Right cardiac atrium (tissue), 1 donor: ENCODE results near the gene RAPGEF2.

GRCh38 chr4:154583719-154584919 is 6.4 kb downstream of the FGA start:
- PRO-cap = no peak

DNA sequence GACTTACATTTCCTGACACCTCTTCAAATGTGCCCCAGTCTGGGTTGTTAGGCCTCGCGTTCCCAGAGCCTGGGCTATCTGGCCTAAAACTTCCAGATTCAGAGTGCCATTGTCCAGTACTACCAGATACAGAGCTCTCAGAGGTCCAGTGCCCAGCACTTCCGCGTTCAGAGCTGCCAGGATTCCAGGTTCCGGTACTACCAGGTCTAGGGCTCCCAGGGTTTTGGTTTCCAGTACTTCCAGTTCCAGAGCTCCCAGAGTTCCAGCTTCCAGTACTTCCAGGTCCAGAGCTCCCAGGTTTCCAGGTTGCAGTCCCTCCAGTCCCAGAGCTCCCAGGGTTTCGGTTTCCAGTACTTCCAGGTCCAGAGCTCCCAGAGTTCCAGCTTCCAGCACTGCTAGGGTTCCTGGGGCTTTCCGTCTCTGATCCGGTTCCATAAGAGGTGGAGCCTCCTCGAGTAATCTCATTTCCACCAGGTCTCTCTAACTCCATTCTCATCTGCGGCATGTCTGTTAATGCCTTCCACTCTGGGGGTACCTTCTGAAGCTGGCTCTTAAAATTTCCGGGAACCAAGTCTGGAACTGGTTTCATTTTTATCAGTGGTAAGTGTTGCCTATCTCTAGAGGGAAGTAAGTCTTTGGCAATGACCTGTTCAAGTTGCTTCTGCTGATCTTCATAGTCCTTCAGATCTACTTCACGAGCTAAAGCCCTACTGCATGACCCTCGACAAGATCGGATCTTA is 4.2 kb downstream of the FGA start:
- PRO-cap = no peak

DNA sequence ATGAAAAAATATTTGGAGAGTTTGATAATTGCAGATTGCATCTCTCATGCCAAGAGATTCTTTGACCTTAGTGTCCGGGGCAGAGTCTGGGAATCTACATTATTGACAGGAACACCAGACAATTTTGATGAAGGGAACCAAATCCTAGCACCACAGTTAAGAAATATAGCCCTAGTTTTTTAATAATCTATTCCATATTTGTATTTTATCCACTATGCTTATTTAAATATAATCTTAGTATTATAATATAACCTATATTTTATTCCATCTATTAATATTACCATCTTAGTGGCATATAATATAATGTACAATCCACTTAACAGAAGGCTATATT is 13.1 kb upstream of the NPY2R start:
- PRO-cap = no peak

DNA sequence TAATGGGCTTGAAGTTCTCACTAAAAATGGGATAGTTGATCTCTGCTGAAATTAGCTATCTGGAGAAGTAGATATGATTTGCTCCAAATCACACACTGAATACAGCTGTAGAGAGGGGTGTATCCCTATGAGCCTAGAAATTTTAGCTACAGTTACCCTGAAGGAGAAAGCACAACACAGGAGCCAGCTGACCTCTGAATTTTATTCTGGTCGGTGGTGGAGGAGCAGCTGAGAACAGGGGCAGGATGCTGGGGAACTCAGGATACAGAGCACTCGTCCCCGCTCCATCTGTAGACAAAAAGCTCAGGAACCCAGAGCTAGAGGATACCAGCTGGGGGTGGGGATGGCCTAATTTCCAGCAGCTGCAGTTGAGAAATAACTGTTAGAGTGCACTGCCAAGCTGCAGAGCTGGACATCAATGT is 122.2 kb upstream of the GUCY1A1 start:
- PRO-cap = no peak

- PRO-cap = no peak
Measured at GRCh38 chr4:156944462-156945276, 26.9 kb downstream of the PDGFC start.

- PRO-cap = no peak
Measured at GRCh38 chr4:157996106-157996368, 176.8 kb downstream of the GASK1B start.

DNA sequence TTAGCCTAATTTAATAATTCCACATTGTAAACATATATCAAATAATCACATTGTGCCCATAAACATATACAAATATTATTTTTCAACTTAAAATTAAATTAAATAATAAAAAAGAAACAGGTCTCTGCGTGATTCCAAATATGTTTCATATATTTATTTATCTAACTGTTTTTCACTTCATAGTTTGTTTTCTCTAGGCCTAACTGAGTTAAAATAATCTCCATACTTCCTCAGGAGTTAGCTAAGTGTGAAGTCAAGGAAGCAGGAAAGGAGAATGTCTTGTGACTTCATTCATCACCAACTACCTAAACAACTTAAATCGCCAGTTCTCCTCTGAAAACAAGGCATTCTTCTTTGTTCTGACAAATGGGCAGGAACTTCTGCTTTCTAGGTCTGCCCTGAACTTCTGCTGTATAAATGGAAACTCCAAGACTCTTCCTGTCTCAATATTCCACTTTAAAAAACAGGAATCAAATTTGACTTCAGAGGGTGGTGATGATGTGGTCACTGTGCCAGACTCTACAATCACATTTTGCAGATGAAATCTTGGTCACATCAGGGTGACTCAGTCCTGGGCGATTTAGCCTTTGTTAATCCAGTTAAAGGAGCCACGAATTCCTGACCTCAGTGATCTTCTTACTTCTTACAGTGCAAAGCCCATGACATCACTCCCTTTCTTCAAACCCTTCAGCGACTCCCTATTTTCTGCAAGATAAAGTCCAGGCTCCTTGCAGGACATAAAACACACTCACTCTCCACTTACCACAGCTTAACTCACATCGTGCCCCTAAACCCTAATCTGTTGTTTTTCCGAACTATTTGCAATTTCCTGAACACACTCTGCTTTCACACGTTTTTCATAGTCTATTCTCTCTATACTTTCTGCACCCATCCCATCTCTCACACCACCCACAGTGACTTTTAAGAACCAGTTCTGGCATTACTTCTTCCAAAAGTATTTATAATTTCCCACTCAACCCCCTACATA is 11.3 kb downstream of the GASK1B start:
- PRO-cap = no peak

GRCh38 chr4:158170390-158171114 is 2.3 kb downstream of the GASK1B start:
- PRO-cap = no peak

- PRO-cap = no peak
Measured at GRCh38 chr4:158302458-158302926, 92.2 kb downstream of the TMEM144 start.

DNA sequence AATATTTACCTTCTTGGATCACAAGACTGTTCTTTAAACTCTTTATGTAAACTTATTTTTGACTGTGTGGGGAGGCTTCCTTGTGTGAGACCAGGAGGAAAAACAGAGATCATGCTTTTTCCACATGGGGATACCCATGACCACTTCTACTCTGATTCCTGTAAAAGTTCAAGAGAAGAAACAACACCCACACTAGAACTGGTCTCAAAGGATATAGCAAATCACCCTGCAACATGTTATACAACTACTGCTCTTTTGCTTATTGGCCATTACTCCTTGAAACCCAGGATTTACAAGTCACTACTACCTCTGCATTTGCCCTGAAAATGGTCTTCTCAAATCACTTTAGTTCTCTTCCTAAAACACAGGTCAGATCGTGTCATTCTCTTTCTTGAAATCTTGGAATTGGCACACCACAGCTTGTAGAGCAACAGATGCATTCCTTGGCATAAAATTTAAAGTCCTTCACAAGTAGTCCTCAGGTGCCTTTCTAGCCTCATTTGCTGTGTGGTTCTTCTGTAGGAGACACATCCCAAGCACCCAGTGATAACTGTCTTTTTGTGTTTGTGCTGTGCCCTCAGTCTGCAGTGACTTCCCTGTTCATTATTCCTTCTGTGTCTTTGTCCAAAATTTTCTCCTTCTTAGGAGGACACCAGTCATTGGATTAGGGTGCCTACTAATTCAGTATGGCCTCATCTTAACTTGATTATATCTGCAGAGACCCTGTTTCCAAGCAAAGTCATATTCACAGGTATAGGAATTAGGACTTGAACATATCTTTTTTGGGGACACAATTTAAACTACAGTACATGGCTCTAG is 51.5 kb downstream of the FNIP2 start:
- PRO-cap = no peak

- PRO-cap = no peak
Measured at GRCh38 chr4:158824622-158825285, 55.9 kb downstream of the FNIP2 start.

DNA sequence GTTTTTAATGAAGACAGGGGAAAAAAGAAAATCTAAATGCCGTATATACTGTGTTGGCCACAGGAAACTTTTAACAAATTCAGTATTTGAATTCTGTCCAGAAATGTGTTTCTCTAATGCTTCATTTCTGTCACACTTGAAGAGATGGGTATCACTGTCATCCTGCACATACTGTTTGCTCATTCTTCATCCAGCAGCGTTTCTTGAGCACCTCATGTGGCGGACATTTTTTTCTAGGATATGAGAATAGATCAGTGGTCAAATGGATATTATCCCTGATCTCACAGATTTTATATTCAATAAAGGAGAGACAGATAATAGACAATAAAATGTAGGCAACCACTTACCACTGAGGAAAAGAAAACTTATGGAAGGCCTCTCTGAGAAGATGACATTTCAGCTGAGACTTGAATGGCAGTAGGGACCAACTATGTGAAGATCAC is 74.4 kb downstream of the FNIP2 start:
- PRO-cap = no peak

DNA sequence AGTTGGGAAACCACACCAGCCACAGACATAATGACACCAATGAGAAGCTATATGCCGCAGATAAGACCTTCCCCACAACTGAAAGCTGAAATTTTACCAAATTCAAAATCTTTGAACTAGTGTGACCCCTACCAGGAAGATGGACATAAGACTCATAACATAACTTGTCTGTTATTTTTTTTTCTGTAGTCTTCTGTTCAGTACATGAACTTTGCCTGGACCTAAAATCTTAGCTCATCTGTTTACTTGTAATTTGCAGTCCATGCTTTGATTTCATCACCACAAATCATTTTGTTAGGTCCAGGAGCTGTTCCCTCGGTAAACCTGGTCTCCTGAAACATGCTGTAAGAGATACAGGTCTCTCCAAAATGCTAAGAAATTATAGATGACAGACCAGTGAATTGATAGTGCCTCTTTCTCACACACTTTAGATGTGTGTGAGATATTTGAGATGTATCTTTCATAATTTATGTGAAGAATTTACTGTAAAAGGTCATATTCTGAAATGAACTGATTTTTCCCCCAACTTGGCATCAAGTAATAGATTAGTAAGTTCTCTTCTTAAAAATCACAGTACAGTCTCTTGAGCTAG is 89.3 kb downstream of the C4orf45 start:
- PRO-cap = no peak

DNA sequence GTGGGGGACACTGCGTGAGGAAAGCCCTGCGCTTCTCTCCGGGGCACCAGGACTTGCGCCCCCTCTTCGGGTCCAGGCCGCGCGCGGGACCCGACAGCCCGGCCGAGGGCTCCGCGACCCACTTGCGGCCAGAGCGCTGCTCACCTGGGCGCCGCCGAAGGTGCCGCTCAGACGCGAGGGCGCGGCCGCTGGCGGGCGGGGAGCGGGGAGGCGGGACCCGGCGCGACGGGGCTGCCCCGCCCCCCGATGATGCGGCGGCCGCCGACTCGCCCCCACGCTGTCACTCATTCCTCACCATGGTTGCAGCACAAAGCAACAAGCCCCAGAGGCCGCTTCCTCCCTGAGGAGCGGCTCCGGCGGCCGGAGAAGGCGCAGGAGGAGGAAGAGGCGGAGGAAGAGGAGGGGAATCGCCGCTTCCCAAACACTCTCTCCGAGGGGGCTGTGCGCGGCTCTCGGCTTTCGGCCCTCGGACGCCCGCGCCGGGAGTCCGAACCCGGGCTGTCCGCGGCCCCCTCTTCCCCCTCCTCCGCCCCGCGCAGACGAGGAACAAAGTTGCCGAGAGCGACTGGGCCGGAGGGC is at the start of gene RAPGEF2:
Gene RAPGEF2 (plus strand): TSS at position 343 of the 579 bp plus-strand sequence.
- PRO-cap = bidirectional peak, plus-strand start at position 325 of the sequence, minus-strand start at position 162 of the sequence

DNA sequence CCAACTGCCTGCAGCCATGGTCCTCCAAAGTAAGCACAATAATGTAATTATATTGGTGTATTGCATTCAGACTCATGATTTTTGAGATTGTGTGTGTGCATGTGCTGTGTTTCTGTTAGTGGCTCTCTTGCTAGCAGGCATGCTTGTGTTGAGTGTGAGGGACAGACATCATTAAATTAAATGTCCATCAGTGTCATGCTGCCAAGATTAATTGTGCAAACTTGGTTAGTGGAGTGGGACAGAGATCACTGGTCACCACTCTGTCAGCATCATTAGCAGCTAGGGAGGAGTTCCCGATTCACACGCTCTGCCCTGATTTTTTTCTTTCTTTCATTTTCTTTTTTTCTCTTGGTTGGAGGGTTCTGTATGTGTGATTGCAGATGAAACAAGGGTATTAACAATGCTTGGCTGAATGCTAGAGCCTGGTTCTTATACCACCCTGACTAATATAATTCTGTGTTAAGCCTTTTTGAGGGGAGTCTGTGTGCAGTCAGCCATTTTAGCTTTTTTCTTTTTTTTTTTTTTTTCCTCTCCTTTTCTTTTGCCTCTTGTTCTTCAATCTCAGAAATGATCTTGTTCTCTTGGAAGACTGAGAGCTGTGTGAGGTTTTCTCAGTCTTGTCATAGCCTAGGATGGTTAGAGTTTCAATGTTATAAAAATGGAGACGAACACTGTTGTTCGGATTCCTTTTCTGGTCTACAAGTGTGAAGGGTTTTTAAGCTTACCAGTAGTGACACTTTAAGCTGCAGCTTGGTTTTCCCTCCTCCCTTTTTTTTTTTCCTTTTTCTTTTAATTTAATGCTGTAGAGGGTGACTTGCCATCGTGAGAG is 164.6 kb downstream of the RAPGEF2 start:
- PRO-cap = no peak

GRCh38 chr4:159390551-159391159 is 287.8 kb downstream of the RAPGEF2 start:
- PRO-cap = no peak

- PRO-cap = no peak
Measured at GRCh38 chr4:163185939-163186396, 19.3 kb upstream of the NAF1 start.

GRCh38 chr4:163562456-163563215 is 68.1 kb downstream of the TMA16 start:
- PRO-cap = no peak

- PRO-cap = no peak
Measured at GRCh38 chr4:165208817-165209384, 1.5 kb downstream of the KLHL2 start.

GRCh38 chr4:165292946-165293569 is 13.6 kb upstream of the GK3 start:
- PRO-cap = no peak